Smooth muscle cell (in vitro differentiated cells): ENCODE results near the genes ZNF444, PEG3 and RPS5.

DNA sequence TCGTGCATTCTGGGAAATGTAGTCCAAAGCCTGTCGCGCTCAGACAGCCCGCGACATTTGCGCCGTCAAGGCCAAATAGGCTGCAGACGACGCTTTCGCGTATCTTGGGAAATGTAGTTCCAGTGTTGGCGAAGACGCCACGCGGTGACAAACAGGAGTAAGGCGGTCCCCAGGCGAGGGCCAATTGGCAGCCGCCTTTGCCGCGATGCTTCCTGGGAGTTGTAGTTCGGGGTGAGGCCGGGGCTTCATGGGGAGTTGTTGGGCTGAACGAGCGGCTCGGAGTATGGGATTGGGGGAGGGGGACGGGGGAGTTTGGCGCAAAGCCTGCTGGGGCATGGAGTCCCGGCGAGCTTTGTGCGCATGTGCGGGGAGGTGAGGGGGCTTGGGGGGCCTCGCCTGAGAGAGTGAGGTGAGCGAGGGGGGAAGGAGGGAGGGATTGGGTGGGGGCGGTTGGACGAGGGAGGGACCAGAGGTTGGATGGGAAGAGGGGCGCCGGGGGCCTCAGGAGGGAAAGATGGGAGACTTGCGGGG, at the start of gene ZNF444:
ZNF444 (plus strand) TSS at position 339 of the 531 bp plus-strand sequence.
- RAMPAGE, long total RNA, result no peak

DNA sequence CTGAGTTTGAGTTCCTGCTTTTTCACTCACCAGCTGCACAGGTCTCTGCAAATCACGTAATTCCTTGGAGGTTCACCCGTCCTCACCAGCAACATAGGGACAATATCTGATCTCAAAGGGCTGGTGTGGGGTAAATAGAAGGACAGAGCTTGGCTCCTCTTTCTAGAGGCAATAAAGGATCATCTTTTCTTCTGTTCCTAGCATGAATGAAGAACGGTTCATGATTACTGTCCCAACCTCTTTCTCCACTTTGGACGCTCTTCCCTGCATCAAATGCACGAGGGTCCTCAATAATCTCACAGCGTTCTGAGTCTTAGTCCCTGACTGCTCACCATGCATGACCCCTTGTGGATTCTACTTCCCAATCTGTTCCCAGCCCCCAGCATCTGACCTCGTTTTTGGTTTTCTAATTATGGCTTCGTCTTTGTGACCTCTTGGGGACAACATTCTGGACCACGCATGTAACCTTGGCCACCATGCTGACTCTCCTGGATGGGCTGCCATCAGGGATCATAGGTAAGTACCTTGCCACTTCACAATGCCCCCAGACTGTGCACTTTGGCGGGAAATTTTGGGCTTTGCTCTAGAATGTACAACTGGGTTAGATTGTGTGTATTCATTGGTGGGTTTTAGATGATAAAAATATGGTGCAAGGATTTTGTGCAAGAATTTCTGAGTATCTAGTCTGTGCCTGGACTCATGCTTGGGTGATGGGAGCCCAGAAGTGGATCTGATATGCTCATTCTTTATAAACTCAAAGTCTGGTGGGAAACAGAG, 11.3 kb downstream of the EDDM13 start:
- RAMPAGE, long total RNA, result no peak

DNA sequence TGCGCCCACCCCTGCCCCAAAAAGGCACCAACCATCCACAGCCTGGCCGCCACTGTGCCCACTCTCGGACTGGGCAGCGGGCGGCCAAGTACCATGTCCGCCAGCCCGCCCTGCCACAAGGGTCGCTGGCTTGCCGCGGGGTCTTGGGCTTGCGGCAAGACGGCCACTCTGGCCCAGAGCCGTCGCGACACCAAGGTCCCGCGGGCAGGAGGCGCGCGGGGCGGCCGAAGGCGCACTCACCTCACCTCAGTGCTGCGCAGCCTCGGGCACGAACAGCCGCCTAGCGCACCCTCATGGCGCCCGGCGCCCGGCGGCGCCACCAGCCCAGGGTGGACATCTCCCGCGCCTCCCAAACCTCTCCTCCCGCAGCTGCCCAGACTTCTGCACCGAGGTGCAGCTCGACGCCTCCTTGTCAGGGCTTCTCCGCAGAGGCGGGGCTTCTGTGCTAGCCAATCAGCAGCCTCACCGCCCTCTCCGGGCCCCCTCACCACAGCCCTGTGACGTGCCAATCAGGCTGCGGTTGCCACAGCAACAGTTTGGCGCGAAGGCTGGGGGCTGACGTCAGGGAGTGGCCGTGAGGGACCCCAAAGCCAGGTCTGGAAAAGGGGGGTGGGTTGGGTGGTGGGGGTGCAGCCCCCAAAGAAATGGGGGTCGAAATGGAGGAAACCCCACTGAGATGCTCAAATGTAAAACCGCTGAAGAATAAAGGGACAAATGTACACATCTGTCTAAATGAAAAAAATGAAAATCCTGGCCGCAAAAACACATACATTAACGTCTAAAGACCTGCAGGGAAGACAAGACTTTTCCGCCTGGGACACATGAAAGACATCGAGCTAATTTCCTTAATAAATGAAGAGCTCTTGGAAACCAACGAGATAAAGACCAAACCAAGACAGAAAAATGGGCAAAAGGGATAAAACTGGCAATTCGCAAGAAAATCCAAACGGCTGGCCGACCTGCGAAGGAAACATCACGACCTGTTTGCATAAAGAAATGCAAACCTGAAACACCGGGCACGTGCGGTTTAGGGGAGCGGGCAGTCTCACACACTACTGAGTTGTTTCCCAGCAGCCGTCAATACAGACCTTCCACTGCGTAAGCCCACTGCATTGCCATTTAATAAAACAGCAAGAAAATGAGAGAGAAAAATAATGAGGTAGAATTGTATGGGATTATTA, at the start of gene PEG3:
PEG3 (minus strand) TSS at position 385 of the 1,181 bp plus-strand sequence.
- RAMPAGE, long total RNA, result no peak

- RAMPAGE, long total RNA, result no peak
These were observed 122.6 kb upstream of the PEG3 start for GRCh38 chr19:56963180-56963515.

GRCh38 chr19:57294097-57294885, 14.0 kb downstream of the ZNF460 start:
- RAMPAGE, long total RNA, result no peak

GRCh38 chr19:57738754-57739252, 7.8 kb upstream of the ZNF776 start:
- RAMPAGE, long total RNA, result no peak

DNA sequence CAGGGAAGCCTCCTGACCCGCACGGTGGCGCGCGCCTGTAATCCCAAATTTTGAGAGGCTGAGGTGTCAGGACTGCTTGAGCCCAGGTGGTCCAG, 247 bp upstream of the ZNF552 start:
- RAMPAGE, long total RNA, result no peak

DNA sequence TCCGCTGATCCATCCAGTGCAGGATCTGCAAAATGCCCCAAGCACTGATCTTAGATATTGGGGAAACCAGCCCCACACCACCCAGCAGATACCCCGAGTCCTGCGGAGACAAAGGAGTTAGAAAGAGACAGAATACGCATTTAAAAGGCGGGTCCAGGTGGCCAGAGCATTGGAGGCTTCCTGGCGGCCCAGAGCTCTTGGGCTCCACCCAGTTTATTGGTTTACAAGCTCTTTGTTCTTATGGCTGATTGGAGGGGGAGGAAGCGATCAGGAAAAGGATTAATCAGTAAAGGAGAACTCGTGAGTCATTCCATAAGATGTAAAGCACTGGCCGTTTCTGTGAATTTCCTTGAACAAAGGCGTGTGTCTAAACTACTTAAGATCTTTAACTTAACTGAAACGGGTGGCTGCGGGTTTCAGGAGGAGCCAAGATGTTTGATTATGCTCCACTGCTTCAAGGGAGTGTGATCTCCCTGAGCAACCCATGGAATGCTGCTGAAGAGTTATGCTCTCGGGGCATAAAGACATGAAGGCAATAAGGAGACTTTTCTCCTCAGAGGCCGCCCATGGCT, 964 bp downstream of the ZNF587 start:
- RAMPAGE, long total RNA, result no peak

DNA sequence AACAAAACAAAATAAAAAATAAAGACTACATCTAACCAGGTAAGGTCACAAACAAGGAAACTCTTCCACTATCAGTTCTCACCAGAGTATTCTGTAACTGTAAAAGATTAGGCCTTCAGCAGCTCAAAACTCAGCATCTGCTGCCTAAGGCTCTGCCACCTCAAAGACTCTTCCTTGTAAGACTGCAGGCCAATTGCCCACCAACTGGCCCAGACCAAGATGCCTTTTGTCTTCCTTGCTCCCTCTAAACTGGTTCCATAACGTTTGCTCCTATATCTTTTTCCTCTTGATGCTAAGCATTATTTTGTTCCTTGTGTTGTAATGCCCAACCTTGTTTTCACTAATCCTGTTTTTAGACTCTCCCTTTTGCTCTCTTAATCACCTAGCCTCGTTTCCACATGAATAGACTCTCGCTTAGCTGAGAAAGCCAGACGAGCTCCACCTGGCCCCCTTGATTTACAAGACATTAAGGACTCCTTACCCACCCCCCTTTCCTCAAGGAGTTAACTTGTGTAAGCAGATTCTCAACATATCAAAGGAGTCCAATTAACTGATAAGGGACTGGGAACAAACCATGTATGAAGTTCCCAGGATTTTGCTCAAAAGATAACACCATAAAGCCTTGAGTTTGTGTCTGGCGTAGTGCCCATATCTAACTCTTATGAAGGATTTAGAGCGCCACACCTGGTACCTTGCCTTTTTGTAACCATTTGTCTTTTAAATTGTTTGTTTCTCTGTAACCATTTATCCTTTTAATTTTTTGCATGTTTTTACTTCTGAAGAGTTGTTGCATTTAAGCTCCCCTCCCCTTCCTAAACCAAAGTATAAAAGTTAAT, 1.4 kb downstream of the ZNF814 start:
- RAMPAGE, long total RNA, result no peak

DNA sequence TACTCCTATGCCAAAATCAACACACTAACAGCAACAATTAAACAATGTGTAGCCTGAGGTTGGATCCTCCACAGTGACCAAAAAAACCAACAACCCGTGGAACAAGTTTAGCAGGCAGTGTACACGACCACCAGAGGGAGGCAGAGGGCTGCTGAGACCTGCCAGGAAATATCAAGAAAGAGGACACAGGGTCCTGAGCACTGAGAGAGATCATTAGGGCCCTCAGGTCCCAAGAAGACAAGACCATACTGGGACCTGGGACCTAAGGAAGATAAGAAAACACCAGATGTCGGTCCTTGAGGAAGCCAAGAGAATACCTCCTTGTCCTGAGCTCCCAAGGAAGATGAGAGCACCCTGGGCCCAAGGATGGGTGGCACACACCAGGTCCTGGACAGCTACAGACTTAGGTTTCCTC, 895 bp upstream of the ZNF274 start:
- RAMPAGE, long total RNA, result no peak

- RAMPAGE, long total RNA, result no peak
These were observed 9.5 kb downstream of the ZSCAN22 start for GRCh38 chr19:58336275-58336804.

DNA sequence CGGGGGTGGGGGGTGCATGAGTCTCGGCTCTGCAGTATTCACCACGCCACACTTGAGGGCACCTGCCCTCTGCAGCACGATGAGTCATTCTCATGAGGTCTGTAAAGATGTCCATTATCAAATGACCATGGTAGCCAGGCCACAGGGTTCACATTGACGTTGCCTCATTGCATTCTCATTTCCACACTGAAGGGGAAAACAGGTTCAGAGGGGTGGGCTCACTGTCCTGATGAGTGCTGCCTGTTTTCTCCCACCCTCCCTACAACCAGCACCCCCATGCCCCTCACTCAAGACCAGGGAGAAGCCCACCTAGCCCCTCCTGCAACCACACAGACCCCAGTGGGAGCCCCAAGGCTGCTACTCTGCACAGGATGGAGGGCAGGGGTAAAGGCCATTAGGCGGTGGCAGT, 2.0 kb upstream of the RPS5 start:
- RAMPAGE, long total RNA, result no peak

DNA sequence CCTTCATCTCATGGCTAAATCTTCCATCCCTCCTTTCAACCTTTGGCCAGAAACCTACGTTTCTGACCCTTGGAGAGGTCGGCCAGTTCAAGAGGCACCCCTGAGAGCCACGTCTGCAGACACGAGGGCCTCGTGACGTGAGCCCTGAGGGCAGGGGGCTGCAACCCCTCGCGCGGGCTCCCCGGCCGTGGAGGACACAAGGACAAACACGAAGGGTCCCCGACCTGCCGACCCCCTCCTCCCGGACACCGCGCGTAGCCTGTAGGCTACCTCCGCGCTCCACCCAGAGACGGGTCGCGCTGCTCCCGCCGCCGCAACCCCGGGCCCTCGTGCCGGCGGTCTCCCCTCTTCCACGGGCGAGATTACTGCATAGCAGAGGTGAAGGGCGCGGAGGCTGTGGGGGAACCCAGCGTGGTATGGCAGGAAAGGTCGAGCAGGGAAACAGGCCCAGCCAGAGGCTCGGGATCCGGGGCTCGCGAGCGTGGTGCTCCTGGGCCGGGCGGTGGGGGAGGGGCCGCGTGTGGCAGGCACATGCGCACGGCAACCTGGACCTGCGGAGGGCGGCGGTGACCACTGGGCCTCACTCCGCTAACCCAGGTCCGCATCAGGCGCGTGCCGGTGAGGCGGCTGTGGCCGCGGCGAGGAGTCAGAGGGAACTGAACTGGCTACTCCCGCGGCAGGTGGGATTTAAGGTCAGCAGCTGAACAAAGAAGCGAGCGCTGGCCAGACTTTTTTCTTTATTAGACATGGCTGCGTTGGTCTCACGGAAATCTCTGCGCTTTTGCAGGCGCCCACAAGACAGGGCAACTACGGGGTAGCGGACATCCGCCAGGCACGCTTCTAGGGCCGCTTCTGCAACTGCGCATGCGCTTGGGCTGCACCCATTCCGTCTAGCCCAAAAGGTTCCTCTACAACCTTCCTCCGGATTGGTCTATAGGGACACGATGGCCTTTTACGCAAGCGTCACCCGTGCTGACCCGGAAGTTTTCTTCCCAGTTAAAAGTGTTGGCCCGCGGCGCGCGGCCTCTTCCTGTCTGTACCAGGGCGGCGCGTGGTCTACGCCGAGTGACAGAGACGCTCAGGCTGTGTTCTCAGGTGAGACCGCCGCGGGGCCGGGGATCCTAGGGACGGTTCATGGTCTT, at the start of gene RPS5:
RPS5 (plus strand) TSS at position 1,025 of the 1,142 bp plus-strand sequence.
- RAMPAGE, long total RNA, result start-site peak on the plus strand centred at position 1,045 of the sequence, 48 bp wide, 4,245 and 3,938 reads in 2 replicates

DNA sequence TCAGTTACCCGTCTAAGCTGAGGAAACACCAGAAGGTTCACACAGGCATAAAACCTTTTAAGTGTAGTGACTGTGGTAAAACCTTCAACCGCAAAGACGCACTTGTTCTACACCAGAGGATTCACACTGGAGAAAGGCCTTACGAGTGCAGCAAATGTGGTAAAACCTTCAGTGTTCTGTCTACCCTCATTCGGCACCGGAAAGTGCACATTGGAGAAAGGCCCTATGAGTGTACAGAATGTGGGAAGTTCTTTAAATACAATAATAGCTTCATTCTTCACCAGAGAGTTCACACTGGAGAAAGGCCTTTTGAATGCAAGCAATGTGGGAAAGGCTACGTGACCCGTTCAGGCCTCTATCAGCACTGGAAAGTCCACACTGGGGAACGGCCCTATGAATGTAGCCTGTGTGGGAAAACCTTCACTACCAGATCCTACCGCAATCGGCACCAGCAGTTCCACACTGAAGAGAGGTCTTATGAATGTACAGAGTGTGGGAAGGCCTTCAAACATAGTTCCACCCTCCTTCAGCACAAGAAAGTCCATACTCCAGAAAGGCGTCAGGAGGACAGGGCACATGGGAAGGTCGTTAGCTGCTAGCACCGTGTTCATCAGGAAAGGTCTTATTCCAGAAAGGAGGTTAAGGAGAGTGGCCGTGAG, 8.9 kb downstream of the ZNF584 start:
- RAMPAGE, long total RNA, result no peak

DNA sequence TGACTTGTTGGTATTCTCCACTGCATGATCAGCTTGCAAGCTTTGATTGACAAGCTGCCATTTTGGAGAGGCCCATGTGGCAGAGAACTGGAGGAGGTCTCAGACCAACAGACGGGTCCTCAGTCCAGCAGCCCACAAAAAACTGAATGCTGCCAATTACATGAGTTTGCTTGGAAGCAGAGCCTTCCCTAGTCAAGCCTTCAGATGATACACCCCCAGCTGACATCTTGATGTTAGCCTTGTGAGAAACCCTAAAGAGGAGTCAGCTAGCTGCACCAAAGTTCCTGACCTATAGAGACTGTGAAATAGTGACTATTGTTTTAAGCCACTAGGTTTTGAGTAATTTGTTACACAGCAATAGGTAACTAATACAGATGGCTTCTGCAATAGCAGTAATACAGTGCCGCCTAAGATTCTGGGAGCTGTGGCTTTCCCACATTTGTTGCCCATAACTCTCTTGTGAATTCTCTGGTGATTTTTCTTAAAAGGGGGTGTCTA, 9.8 kb downstream of the ZNF132 start:
- RAMPAGE, long total RNA, result no peak

DNA sequence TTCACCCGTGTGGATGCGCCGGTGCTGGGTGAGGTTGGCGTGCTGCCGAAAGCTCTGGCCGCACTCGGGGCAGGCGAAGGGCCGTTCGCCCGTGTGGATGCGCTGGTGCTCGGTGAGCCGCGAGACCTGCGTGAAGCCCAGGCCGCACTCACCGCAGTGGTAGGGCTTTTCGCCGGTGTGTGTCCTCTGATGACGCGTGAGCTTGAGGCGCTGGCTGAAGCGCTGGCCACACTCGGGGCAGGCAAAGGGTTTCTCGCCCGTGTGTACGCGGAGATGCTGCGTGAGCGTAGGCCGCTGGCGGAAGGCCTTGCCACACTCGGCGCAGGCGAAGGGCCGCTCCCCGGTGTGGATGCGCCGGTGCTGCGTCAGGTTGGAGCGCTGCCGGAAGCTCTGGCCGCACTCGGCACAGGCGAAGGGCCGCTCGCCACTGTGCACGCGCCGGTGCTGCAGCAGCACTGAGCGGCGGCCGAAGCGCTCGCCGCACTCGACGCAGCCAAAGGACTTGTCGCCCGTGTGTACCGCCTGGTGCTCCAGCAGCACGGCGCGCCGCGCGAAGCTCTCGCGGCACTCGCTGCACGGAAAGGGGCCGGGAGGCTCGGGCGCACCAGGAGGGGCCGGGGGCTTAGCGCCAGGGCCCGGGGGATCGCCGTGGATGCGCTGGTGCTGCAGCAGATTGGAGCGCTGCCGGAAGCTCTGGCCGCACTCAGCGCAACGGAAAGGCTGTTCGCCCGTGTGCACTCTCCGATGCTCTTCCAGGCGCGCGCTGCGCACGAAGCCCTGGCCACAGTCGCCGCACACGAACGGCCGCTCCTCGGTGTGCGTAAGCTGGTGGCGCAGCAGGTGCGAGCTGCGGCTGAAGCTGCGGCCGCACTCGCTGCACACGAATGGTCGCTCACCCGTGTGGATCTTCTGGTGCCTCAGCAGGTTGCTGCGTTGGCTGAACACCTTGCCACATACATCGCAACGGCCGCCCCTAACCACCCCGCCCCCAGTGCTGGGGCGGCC, 4.1 kb upstream of the UBE2M start:
- RAMPAGE, long total RNA, result no peak